ENCODE measurements around the gene FLT1.

DNA sequence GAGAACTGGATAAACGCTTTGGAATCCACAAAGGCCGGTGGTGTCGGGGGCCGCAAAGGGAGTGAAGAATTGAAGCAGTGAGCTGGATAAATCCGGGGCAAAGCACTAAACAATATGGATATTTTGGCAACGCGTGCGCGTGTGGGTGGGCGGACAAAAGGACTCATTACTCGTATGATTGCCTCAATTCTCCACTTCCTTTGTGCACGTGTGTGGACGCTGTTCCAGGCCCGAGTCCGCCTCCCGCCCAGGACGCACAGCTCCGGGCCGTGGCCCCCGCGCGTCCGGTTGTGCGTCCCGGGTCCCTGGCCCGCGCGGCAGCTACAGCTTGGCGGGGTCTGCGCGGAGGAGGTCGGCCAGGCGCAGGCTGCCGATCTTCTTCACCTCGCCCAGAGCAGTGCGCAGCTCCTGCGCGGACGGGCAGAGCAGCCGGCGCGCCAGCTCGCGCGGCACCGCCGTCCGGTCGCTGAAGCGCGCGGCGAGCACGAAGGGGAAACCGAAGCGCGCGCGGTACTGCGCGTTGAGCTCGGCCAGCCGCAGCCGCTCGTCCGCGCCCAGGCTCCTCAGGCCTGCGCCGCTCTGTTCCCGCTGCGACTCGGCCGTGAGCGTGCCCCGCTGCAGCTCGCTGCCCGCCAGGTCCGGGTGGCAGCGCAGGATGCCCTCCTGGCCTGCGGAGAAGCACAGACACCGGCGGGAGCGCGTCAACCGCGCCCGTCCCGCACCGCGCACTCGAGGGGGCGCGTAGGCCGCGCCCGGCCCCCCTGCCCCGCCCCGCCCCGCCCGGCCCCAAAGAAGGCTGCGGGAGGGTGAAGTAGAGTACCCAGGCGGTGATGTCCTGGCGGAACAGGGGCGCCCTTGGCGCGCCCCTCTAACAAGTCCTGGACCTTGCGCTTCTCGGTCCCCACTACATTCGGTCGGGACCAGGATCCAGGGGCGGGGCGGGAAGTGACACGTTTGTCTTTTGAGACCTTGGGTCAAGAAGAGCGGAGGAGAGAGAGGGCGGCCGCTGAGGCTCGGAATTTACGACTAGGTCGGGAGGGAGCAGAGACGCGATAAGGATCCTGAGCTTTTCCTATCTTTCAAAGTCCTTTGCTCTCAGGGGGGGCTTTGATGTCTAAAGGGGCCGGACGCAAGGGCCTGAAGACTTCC lies 9.0 kb upstream of the CDX2 start:
- RRBS, result 13% methylated on average over 19 of the region's 123 CpGs

DNA sequence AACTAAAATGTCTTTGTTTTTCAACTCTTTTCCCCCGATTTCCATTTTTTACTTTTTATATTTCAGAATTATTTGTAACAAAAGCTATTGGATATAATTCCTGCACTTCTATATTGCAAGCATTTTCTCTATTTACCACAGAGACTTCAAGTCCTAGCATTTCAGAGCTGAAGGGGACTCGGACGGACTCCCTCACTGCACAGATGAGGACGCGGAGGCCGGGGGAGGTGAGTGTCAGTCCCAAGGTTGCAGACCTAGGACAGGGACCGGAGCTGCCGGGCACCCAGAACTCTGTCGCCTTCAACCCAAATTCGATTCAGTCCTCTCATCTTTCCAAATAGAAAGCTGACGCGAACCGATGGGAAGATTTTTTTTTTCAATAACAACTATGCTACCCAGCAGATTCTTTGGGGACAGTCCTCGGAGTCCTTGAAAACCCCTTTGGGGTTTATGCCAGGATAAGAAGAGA lies 984 bp downstream of the FLT3 start:
- RRBS, result 78% methylated on average over 1 of the region's 14 CpGs

DNA sequence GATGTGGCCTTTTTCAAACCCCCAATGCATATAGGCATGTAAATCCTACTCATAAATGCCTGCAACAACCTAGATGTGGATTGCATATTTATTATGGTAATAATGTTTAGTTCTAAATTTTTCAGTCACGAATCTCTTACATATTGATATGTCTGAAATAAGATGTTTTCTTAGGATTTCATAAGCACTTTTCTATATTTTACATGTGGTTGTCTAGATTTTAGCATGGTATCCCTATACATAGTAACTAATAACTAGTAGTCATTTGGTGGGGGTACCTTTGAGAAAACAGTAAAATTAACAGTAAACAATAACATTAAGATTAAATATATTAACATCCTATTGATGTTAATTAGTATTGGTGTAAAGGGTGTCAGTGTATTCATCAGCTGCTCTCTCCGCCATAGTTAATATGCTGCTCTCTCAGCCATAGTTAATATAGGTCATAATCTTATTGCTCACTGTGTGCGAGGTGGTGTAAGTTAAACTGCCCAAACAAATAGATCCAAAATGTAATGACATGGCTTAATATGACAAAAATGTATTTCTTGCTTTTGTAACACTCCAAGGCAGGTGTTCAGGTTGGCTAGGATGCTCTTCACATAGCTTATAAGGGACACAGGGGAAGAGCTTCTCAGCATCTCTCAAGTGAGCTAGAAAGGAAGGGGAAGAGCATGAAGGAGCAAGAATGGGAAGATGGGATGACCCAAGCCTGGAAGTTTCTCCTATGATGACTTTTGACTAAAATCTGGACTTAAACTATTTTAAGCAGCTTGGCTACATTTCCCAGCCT lies 90.2 kb downstream of the PAN3 start:
- RRBS, result no CpG with 5 or more reads among the region's 3 CpGs

- RRBS, result no CpG with 5 or more reads among the region's 6 CpGs
Measured at GRCh38 chr13:28301366-28301978, 163.1 kb downstream of the PAN3 start.

DNA sequence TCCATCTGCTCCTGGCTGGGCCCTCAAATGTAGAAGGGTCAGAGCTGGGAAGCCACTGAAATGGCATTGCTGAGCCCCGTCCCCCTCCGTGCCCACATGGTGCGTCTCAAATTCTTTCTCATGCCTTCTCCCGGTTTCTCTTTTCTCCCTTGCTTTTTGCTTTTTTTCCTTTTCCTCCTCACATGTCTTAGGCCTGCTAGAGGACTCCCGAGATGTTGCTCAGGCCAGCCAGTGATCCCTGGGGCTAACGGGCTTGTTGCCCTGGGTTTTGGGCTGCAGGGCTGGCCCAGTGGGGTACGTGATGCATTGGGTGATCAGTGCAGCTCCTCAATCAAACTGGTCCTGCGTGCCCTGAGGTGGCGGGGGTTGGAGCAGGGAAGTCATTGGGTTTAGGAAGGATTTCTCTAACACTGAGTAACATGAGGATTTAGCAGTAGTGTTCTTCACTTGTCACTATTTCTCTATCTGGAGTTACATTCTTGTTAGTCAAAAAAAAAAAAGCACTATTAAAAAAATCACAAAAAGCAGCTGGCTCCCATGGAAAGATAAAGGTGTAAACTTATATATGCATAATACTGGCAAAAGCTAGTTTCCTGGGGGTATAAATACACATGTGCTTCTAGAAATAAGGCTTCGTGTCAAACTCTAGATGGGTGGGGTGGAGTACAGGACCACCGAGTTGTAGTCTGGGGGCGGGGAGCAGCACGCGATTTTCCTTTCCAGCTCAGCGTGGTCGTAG lies 164.3 kb downstream of the PAN3 start:
- RRBS, result no CpG with 5 or more reads among the region's 16 CpGs

- RRBS, result 100% methylated on average over 2 of the region's 11 CpGs
Measured at GRCh38 chr13:28305950-28306342, 167.6 kb downstream of the PAN3 start.

DNA sequence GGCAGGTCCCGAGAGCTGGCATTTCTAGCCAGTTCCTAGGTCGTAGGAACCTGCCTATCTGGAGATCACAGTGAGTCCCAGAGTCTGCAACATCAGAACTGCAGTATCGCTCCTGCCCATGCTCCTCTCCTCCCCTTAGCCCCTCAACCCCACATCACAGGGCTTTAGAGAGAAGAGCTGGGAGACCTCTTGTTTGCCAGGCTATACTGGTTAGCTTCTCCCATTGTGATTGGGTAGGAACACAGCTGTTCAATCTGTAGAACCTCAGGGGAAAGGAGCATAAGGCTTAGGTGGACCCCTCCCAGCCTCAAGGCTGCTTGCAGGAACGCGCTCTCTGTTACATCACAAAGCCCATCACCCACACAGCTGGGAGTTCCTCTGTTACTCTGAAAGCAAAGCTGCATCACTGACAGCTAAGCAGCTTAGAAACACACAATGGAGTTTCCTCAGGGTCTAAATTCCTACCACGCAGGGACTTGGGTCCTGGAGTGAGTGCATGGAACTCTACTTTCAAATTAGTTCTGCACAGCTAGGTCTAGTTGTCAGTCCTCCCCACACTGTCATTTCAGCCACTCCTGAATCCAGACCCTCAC lies 169.9 kb downstream of the PAN3 start:
- RRBS, result no CpG with 5 or more reads among the region's 6 CpGs

DNA sequence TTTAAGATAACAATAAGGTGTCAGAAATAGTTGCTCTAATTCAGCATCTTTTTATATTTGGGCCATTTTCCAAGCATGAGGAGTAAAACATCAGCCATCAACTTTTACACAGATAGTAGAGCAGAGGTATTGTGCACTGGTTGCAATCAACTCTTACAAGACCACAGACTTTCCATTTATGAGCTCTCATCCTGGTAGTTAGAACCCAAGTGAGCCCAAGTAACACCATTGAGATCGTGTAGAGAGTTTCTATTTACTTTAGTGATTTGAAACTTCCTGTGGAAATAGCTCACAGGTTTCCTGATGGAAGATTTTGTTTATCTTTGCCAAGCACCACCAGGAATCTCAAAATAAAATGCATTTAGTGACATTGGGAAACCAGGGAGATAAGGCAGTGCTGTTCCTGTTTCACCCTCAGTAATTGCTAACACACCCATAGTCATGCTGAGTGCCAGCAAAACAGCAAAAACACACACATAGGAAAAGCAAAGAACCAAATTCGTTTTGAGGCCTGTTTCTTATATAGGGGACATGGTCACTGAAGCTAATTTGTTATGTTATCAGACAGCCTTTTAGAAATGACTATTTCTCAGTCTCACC lies 102.5 kb downstream of the FLT1 start:
- RRBS, result no CpG with 5 or more reads among the region's 2 CpGs

GRCh38 chr13:28396885-28397456 lies 98.0 kb downstream of the FLT1 start:
- RRBS, result no CpG with 5 or more reads among the region's 6 CpGs

DNA sequence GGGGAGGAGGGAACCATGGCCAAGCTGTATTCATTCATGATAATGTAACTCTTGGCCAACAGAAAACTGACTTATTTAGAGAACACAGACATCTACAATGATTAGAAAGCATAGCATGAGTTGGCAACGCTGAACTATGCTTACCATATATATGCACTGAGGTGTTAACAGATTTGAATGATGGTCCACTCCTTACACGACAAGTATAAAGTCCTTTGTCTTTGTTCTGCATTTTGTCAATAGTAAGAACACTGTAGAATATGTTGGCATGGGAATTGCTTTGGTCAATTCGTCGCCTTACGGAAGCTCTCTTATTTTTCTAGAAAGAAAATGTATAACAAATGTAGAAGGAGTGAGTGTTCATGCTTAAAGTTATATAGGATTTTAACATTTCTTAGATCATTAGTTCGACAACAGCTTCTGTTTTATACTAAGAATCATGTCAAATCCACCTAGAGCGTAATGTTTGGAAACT lies 63.9 kb downstream of the FLT1 start:
- RRBS, result no CpG with 5 or more reads among the region's 7 CpGs

GRCh38 chr13:28492510-28493087 lies 2.3 kb downstream of the FLT1 start:
- RRBS, result no CpG with 5 or more reads among the region's 6 CpGs

GRCh38 chr13:28494684-28495723 lies at the start of gene FLT1:
Gene FLT1 (minus strand): TSS chr13:28495128.
- RRBS, result 4% methylated on average over 49 of the region's 112 CpGs

GRCh38 chr13:28679890-28680662 lies 21.1 kb downstream of the POMP start:
- RRBS, result no CpG with 5 or more reads among the region's 5 CpGs

DNA sequence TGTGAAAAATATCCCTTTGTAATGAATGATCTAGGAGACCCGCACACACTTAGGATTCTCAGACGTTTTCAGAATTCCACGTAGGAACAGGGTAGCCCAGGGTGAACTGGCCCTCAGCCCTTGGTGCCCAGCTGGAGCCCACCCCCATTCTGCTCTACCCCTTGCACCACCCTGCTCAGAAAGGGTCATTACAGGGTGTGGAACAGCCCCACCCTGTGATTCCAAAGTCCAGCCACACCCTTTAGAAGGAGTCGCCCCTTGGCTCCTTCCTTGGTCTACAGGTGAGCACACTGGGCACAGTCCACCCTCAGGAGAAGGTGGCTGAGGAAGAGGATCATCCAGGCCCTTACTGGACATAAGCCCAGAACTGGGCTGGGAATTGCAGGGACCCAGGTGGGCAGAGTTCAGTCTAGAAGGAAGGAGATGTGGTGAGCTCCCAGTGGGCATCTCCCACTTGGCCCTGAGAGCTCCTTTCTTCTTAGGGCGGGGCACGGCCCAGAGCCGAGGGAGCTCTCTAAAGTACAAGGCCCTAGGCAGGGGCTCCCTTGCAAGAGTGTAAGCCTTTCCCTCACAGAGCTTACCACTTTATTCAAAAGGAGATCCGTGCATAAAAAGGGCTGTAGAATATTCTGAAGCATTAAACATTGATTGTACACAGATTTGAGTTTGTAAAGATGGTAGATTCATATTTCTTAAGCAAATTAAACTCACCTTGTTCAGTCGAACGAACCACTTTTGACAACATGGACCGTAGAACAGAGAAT lies 8.5 kb downstream of the SLC46A3 start:
- RRBS, result no CpG with 5 or more reads among the region's 11 CpGs

DNA sequence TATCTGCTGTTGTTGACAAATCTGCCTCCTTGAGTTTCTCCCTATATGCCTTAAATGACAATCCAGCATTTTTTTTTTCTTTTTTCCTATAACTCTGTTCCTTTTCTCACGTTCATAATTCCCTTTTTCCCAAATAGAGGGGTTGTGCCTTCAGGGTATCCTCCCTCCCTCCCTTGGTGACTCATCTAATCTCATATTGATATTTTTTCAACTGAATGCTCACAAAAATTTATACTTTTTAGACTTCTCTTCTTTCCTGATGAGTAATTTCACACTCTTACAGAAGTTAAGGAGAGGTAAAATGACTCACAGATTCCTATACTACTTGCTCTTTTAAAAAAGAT lies 19.5 kb downstream of the UBL3 start:
- RRBS, result no CpG with 5 or more reads among the region's 1 CpG

- RRBS, result no CpG with 5 or more reads among the region's 11 CpGs
Measured at GRCh38 chr13:29924478-29925175, 74.2 kb upstream of the UBL3 start.

GRCh38 chr13:29936111-29936771 lies 85.8 kb upstream of the UBL3 start:
- RRBS, result no CpG with 5 or more reads among the region's 9 CpGs

DNA sequence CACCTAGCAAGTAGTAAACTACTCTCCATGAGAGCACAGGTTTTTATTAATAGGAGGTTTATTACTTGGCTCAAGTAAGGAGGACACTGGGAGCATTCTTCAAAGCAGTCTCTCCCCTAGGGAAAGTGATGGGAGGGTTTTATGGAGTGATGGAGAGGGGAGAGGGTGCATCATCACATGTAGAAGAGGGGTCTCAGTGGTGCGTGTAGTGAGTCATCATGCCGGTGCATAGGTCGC lies 210.7 kb upstream of the UBL3 start:
- RRBS, result no CpG with 5 or more reads among the region's 3 CpGs

DNA sequence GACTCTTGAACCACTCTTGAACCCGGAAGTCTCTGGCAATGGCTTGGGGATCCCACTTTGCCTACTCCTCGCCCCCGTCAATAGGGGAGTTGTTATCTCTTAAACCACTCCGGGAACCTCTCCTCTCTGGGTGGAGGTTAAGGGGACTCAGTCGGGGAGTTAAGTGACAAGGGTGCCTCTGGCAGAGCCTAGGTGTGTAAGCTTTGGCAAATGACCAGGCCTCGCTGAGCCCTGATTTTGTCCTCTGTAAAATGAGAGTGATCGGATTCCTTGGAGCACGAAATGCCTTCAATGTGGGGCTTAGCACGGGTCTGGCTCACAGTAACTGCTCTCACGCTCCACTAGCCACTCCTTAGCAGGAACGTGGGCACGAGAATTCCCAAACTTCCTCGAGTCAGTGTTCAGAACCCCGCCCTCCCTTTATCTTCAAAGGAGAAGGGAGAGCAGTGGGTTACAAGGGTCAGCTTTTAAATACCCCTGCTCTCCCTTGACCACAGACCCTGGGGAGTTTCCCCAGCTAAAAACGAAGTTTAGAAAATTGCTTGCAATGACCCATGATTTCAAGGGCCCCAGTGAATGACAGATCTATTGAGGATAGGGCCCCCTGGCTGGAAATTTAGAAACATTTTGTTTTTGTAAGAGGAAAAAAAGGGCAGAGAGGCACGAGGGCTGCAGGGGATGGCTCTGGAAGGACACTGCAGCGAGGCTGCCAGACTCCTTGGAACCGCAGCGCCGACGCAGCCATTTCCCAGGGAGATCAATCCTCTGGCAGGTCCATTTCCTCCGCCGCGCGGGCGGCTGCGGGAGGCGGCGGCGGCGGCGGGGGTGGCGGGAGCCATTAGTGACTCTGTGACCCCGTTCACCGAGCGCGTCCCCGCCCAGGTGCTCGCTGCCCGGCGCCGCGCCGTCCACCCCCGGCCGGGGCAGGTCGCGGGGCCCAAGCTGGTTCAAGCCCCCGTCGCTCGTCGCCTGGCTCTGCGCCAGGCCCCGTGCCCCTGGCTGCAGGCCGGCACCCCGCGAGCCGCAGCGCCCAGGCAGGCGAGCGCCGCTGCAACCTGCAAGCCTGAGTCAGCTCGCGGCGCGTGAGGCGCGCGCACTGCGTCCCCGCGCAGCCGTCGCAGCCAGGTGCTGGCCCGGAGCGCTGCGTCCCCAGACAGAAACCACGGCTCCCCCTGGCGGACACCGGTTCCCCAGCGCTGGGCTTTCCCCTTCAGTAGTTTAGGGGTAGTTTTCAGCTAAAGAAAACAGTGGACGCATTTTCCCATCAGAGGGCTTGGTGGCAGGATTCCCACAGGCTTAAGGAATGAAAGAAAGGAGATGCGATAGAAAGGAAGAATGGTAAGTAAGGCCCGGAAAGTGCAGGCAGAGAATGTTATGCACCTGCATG lies 192.9 kb downstream of the KATNAL1 start:
- RRBS, result 22% methylated on average over 9 of the region's 84 CpGs

GRCh38 chr13:30154256-30154417 lies 153.2 kb downstream of the KATNAL1 start:
- RRBS, result no CpG with 5 or more reads among the region's 6 CpGs